Bronchus fibroblast of lung (primary cell): Measurements from ENCODE around the gene SLC5A7.

GRCh38 chr2:104856264-104857302, 2.7 kb downstream of the POU3F3 start:
- RAMPAGE, long total RNA: no peak

- RAMPAGE, long total RNA: no peak
These were observed 27.9 kb downstream of the GPR45 start for GRCh38 chr2:105269381-105269994.

GRCh38 chr2:105568190-105568762, 169.4 kb upstream of the FHL2 start:
- RAMPAGE, long total RNA: no peak

- RAMPAGE, long total RNA: no peak
These were observed 134.1 kb upstream of the NCK2 start for GRCh38 chr2:105610342-105611216.

DNA sequence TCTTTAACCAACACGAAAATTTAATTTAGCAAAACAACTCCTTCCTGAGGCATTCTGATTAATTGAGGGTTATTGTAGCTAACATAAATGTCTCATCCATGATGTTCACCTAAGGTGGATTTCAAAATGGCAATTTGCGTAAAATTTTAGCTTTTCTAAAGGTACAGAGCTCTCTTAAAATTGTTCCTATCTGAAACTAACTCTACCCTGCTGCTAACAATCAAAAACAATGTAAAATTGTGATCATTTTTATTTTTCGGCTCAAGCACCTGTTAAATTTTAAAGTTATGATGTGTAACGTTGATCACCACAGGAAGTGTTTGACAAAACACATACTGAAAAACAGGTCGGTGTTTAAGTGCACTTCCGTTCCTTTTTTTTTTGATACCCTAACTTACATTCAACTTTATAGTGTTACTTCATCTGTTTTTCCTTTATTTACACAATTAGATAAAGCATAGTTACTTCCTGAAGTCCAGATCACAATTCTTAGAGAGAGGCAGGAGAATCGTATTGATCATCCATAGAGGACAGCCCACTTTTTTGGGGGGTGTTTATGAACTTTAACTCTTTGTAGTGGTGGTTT, 6.0 kb upstream of the NCK2 start:
- RAMPAGE, long total RNA: no peak

- RAMPAGE, long total RNA: no peak
These were observed 1.9 kb downstream of the NCK2 start for GRCh38 chr2:105746418-105747255.

GRCh38 chr2:105755842-105756317, 11.2 kb downstream of the NCK2 start:
- RAMPAGE, long total RNA: no peak

DNA sequence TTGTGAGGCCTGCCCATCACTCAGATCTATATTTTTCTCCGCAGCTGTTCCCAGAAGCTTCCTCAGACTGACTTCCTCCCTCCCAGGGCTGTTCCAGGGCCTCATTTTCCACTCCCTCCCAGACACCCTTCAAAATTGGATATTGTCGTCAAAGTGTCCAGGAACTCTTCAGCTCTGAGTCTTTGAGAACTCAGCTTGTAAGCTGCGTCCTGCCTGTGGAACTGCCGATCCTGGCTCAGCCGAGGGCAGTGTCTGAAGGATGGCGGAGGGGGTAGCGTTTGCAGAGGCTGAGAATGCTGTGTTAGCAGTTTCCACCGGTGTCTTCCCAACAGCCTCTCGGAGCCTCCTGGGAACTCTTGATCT, 27.1 kb downstream of the NCK2 start:
- RAMPAGE, long total RNA: no peak

- RAMPAGE, long total RNA: no peak
These were observed 46.1 kb downstream of the NCK2 start for GRCh38 chr2:105790748-105791321.

DNA sequence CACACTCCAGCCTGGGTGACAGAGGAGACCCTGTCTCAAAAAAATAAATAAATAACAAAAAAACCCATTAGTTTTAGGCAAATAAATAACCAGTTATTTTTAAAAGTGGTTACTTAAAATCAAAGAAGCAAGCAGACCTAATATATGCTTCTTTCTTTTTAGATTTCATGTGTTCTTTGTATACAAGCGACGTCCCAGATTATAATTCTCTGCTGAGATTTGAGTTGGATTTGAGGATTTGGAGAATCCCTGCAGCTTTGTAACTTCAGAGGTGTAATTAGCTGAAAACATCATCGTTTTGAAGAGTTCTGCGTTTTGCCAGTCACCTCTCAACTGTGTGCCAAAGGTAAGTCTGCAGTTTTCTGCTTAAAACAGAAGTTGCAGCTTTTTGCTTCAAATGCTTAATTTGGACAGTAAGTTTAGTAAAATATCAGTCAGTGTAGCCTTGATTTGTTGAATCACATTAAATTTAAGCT, 71.6 kb downstream of the NCK2 start:
- RAMPAGE, long total RNA: no peak

- RAMPAGE, long total RNA: no peak
These were observed 130.5 kb upstream of the ECRG4 start for GRCh38 chr2:105934868-105935461.

DNA sequence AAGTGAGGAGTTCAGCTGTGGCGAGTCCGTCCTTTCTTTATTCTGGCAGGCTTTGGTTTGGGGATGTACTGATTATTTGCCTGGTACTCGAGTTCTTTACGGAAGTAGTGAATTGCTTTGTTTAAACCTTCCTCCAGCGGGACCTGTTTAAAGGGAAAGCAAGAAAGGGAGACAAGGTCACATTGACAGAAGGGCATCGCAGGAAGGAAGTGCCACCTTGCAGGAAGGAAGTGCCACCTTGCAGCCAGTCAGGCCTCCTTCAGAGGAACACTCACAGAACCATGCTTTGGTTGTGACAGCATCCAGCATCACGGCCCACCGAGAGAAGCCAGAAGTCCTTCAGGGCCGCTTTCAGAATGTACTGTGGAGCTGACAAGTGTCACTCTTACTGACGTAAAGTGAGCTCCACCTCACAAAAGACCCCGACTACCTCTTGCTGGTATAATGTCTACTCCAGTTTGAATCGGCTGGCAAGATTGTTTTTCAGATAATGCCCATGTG, 28.6 kb downstream of the ECRG4 start:
- RAMPAGE, long total RNA: no peak

DNA sequence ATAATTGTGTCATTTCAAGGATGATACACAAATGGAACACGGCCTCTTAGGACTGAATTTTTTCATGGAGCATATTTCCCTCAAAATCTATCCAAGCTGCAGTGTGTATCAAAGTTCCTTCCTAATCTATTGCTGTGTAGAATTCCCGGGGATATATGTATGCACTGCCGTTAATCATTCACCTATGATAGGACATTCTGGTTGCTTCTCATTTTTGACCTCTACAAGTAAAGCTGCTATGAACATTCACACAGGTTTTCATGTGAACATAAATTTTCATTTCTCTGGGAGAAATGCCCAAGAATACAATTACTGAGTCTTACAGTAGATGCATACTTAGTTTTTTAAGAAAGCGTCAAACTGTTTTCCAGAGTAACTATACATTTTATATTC, 61.5 kb downstream of the ECRG4 start:
- RAMPAGE, long total RNA: no peak

DNA sequence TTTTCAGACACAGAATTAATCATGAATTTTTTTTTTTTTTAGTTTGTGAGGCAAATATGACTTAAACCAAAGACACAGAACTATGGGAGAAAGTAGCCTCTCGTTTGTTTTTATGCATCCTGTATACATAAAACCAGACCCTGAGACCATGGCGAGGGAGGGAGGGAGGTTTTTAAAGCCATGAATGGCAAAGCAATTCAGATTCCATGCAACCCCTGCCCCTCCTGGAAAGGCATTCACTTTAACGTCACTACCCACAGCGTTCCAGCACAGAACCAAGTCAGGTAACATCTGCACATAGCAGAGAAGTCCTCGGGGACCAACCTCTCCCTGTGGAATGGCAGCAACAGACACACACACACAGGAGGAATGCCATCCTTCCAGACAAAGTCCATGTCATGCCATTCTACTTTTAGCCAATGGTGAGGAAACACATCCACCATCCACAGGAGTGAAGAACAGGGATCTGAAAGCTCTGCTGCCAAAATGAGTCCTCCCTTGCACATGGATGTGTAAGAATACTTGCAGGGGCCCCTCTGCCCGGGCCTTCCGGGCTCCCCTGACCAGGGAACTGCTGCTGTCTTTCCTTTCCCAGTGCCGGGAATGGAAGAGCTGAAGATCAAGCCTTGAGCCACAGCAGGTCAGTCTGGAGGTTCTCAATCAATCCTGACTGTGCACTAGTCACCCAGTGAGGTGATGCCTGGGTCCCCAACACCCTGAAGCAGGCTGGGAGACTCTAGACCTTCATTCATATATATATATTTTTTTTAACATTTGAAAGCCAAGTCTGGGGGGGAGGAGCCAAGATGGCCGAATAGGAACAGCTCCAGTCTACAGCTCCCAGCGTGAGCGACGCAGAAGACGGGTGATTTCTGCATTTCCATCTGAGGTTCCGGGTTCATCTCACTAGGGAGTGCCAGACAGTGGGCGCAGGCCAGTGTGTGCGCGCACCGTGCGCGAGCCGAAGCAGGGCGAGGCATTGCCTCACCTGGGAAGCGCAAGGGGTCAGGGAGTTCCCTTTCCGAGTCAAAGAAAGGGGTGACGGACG, 63.7 kb downstream of the UXS1 start:
- RAMPAGE, long total RNA: no peak

GRCh38 chr2:106139534-106140007, 54.5 kb downstream of the UXS1 start:
- RAMPAGE, long total RNA: no peak

DNA sequence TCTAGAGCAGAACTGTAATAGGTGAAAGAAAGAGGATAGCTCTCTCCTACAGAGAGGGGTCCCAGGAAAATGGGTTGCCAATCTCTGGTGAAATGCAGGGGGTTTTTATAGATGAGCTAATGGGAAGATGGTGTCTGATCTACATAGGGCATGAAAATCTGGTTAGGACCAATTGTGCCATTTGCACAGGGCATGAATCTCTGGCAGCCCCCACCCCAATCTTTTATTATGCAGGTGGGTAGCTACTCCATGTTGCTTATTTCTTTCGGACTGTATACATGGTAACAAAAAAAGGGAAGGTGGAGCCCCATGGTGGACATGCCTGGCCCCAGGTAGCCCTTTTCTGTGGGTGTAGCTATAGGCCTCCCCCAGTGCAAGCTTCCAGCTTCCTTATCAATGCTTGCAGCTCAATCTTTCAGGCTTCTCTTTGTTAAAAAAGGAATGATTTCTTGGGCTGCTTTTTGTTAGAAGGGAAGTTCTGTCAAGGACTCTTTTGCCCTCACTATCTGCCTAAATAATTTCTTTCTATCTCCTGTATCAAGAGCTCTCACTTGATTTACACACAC, 14.3 kb upstream of the UXS1 start:
- RAMPAGE, long total RNA: no peak

DNA sequence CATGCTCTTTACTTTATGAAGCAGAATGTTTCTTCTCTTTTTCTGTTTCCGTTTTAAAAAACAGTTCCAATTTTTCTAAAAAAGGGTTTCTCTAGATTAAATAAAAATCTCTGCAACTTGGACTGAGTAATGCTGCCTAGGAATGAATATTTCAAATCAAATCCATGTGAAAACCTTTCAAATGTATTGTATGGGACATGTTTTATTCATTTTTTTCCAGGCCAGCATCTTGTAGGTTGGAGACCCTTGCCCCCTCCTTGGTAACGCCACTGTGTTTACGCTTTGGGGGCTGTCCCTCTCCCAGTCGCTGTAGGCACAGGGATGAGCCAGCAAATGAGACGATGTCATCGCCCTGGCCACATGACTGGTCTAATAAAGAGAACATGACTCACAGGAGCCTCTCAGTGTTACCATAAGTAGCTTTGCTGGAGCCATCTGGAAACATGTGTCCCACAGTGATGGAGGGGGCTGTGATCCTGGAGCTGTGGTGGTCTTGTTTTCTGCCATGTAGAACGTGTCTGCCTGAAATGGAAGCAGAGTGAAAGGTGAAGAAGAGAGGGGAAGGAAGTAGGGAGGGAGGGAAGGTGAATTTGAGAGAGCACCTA, 78.8 kb downstream of the CD8B2 start:
- RAMPAGE, long total RNA: no peak

GRCh38 chr2:106582480-106582923, 95.3 kb downstream of the CD8B2 start:
- RAMPAGE, long total RNA: no peak

GRCh38 chr2:107986030-107987104, at the start of gene SLC5A7:
SLC5A7 (plus strand) TSS chr2:107986524.
- RAMPAGE, long total RNA: no peak

DNA sequence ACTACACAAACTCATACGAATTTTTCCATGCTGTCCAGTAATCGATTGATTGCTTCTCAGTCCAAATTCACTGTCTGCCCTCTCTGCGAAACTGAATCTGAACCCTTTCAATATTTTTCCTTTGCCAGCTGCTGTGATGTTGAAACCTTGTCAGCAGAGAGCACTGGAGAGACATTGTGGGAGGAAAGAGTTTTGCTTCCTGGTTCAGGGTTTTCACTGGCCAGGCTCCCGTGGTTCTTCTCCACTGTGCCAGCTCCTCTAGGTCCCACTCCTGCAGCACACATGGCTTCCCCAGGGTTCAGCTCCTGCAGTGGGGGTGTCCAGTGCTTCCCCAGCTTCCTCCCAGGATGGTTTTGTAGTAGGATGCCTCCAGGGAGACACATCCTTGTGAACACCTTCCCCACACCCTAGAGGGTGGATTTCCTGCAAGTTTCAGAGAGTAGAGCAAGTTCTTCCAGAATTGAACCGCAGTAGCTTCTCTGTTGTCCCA, 24.0 kb upstream of the SULT1C3 start:
- RAMPAGE, long total RNA: no peak